ENCODE measurements around a stretch of chr13.

- RRBS: no CpG with 5 or more reads among the region's 10 CpGs
These were observed 328.1 kb downstream of the MYO16 start for GRCh38 chr13:108957557-108957934.

GRCh38 chr13:109265712-109266267, 520.6 kb downstream of the IRS2 start:
- RRBS: no CpG with 5 or more reads among the region's 8 CpGs

DNA sequence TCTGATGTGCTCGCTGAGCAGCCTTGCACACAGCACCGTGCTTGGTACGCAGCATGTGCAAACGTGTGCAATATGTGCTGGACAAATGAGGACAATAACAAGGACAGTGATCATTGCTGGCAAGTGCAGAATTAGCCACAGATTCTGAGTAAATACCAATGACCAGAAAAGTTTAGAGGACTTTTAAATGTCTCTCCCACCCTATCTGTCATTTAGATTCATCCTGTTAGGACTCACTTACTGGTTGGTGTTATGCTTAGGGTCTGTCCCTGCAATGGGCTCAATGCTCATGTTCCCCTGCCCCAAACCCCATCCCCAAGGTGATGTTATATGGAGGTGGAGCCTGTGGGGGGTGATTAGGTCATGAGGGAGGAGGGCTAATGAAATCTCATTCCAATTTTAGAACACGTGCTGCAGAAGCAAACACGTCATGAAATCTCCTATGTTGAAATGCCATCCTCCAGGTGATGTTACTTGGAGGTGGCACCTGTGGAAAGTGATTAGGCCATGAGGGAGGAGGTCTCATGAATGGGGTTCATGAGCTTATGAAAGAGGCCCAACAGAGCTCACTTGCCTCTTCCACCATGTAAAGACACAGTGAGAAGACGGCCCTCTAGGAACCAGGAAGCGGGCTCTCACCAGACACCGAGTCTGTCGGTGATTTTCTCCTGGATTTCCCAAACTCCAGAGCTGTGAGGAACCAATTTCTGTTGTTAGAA, 391.0 kb downstream of the IRS2 start:
- RRBS: no CpG with 5 or more reads among the region's 10 CpGs

GRCh38 chr13:109657345-109657747, 129.0 kb downstream of the IRS2 start:
- RRBS: no CpG with 5 or more reads among the region's 6 CpGs

DNA sequence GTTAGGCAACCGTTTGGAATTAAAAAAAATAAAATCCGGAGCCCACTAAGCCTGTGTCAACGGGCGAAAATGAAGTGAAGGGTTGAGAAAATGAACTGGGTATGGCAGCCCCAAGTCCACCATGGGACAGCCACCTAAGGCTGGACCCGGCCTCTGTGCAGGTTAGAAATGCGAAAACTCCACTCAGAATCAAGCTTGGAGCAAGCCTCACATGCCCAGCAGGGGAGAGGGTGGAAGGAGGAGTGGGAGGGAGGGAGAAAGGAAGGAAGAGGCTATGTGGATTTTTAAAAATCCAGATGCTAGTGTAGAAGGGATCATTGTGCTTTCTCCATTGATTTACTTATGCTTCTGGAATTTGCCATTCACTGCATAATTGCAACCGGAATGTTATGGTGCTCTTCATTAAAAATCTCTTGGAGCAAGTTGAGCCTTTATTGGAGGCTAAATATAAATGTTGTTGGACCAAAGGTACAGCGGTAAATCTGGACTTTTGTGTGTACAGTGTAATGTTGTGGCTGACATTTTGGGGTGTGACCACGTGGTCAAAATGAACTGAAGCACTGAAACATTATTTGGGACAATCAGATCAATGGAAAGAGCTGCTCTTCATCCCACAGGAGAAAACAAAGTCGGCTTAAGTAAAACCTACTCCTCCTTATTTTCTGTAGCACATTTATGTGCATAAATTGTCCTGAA, 101.0 kb downstream of the IRS2 start:
- RRBS: 80% methylated on average over 1 of the region's 10 CpGs

GRCh38 chr13:109687355-109688608, 98.6 kb downstream of the IRS2 start:
- RRBS: no CpG with 5 or more reads among the region's 18 CpGs

DNA sequence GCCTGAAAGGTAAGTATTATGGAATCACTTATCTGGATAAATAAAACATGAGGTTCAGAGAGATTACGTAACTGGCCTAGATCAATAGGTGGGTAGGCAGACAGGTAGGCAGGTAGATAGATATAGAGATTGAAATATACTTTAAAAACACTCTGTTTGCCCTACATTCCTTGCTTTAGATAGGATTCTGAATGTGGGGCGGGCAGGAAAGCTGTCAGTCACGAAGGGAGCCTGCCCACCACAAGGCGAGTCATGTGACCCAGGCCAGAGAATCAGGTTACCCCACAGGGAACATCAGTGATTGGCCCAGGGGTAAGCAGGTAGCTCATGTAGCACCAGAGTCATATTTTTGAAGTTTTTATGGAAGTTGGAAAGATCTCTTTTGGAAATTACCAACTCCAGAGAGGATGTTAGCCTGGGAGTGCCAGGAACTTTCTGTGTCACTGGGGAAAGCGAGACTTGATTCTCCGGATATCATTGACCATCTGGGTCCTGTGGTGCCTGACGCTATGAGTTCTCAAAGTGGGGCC, 60.4 kb downstream of the IRS2 start:
- RRBS: no CpG with 5 or more reads among the region's 7 CpGs

DNA sequence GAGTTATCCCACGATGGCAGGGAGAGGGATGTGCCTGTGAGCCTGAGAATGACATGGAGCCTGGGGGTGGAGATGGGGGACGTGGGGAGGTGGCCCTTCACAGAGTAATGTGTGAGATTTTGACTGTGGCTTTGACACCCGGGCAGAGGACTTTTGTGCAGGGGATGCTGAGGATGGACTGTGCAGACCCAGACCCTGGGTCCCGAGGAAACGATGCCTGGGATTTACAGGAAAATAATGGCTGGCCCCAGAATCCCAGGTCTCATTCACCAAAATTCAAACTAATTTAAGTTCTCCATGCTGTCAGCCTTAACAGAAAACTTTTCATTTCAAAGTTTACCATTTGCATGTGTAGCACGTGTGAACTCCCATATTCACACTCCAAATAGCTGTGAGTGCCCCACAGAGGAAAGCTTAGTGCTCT, 215.9 kb upstream of the IRS2 start:
- RRBS: no CpG with 5 or more reads among the region's 6 CpGs

DNA sequence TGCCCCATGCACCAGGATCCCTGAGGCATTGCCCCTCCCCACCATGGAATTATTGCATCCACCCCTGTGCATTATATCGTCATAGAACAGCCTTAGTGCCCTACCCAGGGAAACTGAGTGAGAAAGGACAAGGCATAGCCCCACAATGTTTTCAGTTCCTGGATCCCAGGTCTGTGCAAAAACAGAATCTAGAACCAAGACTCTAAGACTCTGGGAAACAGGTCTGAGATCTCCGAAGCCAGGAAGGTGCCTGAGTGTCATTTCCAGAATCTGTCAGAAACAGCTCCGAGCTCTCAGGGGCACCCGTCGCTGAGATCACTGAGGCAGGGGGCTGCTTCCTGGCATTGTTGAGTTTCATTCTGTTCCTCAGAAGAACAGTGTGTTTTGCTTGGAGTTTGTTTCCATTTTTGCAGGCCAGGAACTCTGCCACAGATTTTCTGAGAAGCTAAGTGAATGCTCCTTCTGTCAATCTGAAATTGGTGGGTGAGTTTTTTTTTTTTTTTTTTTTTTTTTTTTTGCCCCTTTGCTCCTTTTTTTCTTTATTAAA, 237.3 kb upstream of the IRS2 start:
- RRBS: no CpG with 5 or more reads among the region's 5 CpGs

DNA sequence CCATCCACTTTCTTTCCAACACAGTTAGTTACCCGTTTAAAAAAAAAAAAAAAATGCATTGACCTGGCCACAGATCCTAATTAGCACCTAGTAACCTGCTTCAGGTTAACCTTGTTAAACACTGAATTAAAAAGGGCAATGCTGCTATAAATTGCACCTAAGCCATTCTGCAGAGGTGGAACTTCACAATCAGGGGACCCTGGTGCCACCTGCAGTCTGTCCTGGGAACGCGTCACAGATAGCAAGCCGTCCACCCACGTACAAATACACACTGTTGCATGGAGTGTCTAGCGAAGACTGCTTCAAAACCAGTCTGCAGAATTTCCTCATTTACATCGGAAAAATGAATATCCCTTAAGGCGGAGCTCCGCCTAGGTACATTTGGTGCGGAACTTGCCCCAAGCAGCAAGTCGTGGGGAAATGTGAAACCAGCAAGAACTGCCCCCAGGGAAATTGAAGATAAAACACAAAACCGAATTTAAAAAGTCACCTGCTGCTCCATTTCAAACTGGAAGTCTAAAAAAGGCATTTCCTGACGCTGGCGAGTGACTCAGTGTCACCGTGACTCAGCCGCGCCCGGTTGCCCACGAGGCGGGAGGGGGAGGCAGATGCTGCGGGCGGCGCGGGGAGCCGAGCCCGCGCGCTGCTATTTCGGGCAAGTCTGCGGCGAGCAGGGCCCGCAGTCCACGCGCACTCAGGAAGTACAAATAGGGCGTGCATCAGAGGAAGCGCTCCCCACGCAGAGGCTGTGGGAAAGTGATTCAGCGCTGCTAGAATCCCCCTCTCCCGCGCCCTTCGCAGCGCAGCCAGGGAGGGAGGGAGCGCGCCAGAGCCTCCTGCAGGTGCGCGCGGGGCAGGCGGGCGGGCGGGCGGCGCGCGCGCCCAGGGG, 169.1 kb downstream of the COL4A1 start:
- RRBS: no CpG with 5 or more reads among the region's 55 CpGs

GRCh38 chr13:110194969-110195398, 112.0 kb downstream of the COL4A1 start:
- RRBS: no CpG with 5 or more reads among the region's 3 CpGs

GRCh38 chr13:110217390-110217963, 89.5 kb downstream of the COL4A1 start:
- RRBS: no CpG with 5 or more reads among the region's 7 CpGs

GRCh38 chr13:110225894-110226212, 81.1 kb downstream of the COL4A1 start:
- RRBS: no CpG with 5 or more reads among the region's 3 CpGs

GRCh38 chr13:110242432-110243063, 64.4 kb downstream of the COL4A1 start:
- RRBS: no CpG with 5 or more reads among the region's 6 CpGs

- RRBS: no CpG with 5 or more reads among the region's 11 CpGs
These were observed 58.7 kb downstream of the COL4A1 start for GRCh38 chr13:110248331-110248541.

DNA sequence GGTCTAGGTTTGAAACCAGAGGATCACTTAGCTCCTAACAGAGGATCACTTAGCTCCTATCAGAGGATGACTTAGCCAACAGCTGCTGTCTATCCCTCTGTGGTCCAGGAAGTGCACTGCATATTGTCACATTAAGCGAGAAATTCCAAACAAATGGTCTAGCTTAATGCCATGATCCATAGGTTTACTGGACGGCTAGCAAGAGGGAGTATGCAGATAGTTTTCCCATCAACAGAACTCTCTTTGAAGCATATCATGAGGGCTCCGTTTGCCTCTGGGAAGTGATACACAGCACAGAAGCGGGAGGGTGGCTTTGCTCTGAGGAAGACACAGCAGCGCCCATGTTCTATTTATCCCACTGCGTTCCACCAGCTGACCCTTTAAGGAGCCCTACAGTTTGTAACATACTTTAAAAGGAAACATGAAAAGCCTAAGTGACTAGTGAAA, 52.8 kb downstream of the COL4A1 start:
- RRBS: no CpG with 5 or more reads among the region's 6 CpGs

DNA sequence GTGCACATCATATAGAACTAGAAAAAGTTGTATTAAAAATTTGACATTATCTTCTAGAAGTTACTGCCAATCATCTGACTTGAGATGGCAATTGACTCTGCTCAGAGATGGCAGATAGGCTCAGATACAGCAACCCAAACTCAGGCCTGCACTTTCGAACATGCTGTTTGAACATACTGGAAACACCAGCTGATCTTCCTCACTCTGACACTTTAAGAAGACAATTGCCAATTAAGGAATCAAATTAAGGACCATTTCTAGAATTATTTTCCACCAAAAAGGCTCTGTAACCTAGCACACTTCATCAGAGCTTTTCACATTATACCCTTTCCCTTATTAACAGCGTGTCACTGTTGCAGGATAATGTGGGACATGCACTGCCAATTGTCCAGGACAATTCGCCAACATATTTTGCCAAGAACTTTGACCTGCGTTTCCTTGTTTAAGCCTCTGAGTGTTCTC, 13.5 kb downstream of the COL4A1 start:
- RRBS: no CpG with 5 or more reads among the region's 4 CpGs

DNA sequence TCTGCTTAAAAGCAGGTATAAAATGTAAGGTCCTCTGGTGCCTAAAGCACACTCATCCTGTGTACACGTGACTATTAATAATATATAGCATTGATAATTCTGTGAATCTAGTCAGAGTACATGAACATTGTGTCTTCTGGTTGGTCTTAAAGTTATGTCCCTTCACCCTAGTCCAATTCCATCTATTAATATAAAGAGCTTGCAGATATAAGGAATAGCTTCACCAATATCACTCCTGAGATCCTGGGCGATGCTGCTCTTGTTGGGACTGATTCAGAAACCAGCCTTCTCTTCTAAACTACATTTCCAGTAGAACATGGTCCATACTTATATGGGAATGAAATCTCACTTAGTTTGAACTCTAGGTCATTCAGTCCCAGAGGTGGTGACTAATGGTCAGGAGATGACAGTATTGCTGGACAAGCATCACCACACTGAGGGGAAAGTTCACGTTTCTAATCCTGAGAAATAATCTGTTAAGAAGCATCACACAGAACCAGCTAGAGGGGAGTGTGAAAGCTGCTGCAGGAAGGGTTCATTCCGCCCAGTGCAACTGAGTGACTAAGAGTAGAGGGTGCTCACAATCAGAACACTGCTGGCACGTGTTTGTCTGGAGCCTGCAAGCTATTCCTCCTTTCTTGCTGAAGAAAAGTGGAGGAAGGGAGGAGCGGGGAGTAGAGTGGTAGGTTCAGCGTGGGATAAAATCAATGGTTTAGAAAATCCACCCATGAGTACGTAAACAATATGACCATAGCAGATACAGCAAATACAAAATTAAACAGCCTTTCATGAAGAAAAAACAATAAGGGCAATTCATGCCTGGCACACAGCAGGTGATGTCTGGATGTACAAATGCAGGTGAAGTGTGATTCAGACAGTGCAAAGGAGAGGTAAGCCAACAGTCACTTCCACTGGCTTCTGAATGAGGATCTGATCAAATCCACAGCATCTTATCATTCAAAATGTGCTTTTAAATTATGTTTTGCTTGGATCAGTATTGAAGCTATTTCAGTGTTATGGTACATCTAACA, 2.7 kb downstream of the COL4A1 start:
- RRBS: no CpG with 5 or more reads among the region's 8 CpGs

DNA sequence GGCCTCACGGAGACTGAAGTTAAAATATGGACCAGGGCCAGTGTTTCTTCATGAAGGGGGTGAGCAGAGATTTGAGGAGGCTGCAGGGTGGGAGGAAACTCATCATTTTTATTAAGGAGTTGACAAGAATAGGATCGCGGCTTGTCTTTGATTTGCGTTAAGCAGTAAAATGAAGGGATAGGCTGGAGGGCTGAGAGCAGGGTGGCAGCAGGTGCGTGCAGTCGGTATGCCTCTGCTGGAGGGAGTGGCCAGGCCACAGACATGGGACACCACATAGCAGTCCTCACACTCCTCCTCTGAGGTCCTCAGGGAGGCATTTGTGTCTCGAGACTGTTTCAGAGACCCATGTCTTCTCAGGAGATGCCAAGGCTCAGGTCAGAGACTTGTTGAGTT, 46.1 kb downstream of the COL4A2 start:
- RRBS: no CpG with 5 or more reads among the region's 7 CpGs

DNA sequence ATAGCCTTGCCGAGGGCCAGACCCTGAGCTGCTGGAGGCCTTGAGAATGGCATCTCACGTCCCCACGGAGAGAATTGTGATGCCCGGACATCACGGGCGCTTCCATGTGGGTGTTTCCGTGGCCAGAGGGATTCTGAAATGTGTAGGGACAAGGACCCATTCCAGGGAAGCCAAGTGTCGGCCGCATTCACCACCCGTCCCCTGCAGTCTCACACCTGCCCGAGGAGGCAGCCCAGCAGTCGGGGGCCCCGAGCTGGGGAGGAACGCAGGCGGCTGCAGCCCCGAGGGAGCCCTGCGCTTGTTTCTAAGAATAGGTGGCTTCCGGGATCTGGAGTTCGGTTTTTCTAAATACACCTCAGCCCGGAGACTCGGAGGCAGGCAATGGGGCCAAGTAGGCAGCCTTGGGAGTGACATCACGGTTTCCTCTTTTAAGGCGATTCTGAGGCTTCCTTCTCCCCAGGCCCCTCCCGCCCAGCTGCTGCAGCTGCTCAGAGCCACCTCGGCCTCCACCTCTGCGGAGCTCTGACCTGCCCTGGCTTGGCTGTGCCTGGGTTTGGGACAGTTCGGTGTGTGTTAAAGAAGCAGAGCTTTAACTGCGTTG, 80.3 kb downstream of the COL4A2 start:
- RRBS: no CpG with 5 or more reads among the region's 28 CpGs

Data from mononuclear cell (primary cell).